Skin of body (tissue), 2 donors: Measurements from ENCODE around the genes TYW1B, DNAJC30 and TMEM270.

DNA sequence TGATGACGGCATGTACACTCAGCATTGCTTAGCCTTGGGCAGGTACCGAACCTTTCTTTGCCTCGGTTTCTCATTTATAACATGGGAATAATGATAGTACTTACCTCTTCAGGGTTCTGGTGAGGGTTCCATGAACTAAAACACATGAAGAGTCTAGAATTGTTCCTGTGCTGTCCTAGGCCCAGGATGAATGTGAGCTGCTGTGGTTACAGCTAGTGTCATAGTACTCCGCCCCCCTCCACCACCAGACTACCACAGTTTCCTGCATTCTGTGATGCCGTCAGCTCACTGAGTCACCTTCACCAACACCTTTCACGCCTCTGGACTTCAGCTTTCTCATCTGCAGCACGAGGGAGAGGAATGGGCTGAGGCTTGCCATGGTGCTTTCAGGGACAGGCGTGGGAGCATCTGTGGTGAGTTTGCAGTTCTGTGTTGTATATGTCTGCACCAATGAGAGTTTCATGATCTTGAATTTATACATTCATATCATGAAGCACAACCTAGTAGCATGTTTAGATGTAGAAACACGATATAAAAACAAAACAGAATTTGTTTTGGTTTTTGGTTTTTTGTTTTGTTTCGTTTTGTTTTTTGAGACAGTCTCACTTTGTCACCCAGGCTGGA, 483.8 kb upstream of the GALNT17 start:
- RAMPAGE, long total RNA: no peak

- RAMPAGE, long total RNA: no peak
These were observed 271.2 kb upstream of the GALNT17 start for GRCh38 chr7:70860777-70861148.

DNA sequence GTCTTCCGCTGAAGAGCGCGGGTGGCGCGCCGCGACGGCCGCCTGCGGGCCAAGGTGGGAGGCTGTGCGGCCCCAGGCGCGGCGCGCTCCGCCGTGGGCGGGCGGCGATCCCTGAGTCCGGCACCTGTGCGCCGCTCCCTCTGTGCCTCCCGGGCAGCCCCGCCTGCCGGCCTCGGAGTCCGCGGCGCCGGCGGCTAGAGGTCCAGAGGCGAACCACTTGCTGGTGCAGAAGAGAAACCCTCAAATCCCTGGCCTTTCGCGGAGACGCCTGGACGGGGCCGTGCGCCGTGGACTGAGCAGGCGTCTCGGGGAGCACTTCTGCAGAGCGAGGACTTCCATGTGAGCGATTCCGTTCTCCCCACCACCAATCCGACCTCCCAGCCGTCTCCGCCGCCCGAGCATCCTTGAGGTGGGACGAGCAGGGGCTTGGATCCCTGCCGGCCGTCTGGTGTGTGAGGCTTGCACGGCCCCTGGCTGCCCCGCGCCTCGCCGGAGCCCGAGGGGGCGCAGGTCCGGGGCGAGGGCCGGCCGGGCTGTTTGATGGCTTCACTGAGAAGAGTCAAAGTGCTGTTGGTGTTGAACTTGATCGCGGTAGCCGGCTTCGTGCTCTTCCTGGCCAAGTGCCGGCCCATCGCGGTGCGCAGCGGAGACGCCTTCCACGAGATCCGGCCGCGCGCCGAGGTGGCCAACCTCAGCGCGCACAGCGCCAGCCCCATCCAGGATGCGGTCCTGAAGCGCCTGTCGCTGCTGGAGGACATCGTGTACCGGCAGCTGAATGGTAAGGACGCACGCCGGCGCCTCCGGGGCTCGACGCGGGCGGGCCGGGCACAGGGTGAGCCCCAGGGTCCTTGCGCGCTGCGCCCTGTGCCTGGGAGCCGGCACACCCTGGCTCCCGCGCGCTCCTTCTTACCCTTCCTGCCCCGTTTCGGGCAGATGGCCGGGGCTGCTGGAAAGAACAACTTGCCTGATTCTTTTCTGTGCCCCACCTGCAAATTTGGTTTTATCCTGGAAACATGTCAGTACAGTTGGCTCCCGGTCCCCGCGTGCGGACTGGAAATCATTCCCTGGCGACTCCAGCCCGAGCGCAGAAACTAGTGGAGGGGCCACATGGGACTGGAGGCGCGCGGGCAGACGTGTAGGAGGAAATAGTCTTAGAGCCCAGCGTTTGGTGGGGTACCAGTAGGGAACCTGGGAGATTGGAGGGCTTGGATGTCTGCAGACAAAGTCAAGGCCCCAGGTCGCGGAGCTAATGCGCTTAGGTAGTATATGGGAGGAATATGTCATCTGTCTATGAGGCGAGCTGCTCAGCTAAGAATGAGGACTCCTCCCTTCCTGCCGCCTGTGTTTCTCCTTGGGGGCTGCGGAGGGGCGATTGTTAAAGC, 810 bp downstream of the GALNT17 start:
- RAMPAGE, long total RNA: no peak

- RAMPAGE, long total RNA: no peak
These were observed 89.9 kb downstream of the GALNT17 start for GRCh38 chr7:71221857-71222228.

- RAMPAGE, long total RNA: no peak
These were observed at the start of gene TYW1B for GRCh38 chr7:72827519-72828342. Gene TYW1B (minus strand): TSS chr7:72828200.

DNA sequence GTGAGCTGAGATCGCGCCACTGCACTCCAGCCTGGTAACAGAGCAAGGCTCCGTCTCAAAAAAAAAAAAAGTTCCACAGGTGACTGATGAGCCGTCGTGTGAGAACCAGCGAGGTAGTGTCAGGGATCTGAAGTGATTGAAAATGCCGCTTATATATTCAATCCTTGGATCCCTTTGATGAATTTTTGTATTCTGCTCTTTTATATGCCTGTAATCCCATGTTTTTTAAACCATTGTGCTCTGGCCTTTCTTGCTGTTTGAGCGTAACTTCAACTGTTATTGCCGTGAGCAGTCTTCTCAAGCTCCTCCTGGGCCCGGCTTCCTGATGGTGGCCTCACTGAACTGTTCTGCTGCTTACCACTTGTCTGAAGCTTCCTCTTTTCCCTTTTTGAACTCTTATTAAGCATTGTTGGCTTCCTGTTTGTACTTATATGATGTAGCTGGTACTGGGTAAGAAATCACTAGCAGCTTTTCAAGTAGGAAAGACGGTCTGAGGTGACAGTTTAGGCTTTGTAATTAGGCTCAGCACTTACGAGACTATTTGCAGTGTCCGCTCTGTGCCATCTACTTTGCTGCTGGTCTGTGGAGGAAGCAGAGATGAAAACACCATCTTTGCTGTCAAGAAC, 16.7 kb downstream of the NSUN5 start:
- RAMPAGE, long total RNA: no peak

- RAMPAGE, long total RNA: no peak
These were observed 406 bp downstream of the NSUN5 start for GRCh38 chr7:73308115-73308724.

DNA sequence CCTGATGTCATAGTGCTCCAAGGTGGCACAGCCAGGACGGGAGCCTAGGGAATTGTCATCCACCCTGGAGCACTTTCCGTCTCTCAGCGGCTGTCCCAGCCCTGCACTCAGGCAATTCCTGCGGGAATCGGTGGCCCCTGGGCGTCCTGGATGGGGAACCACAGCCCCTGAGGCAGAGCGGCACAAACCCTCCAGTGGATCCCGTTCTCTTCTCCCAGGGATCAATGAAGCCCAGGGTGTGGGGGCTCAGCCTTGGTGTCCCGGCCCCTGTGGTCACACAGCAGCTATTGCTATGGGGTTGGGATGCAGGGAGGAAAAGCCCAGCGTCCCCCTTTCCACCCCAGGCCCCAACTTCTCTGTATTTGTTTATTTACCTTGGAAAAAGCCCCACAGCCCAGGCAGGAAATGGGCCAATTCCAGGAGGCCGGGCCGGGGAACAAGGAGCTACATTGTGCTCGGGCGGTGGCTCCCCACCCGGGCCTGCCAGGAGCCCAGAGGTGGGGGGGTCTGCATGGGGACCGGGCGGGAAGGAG, 23.3 kb upstream of the FZD9 start:
- RAMPAGE, long total RNA: no peak

- RAMPAGE, long total RNA: no peak
These were observed 23.6 kb downstream of the BAZ1B start for GRCh38 chr7:73498449-73498876.

DNA sequence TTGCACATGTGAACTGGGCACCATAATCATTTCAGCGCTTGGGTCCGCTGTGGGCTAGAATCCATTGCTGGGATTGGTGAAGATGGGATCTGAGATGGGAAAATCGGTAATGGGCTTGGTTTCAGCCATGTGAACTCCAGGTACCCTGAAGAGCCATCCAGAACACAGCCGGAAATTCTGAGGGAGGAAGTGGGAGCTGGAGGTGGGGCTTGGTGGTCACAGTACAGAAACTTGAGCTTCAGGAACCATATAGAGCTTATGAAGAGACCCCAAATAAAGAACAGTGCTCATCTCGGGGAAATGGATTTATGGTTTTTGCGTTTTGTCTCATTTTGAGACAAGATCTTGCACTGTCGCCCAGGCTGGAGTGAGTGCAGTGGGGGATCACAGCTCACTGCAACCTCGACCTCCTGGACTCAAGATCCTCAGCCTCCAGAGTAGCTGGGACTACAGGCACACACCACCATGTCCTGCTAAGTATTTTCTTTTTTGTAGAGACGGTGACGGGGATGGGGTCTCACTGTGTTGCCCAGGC, 3.5 kb upstream of the BAZ1B start:
- RAMPAGE, long total RNA: no peak

DNA sequence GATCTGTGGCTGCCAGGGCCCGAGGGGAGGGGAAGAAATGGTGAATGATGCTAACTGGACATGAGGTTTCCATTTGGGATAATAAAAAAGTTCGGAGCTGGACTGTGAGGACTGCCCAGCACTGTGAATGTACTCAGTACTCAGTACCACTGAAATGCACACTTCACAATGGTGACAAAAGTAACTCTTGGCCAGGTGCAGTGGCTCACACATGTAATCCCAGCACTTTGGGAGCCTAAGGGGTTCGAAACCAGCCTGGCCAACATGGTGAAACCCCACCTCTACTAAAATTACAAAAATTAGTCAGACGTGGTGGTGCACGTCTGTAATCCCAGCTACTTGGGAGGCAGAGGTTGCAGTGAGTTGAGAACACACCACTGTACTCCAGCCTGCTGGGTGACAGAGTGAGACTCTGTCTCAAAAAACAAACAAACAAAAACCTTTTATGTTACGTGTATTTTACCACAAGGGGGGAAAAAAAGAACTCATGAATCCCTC, 13.1 kb upstream of the BAZ1B start:
- RAMPAGE, long total RNA: no peak

DNA sequence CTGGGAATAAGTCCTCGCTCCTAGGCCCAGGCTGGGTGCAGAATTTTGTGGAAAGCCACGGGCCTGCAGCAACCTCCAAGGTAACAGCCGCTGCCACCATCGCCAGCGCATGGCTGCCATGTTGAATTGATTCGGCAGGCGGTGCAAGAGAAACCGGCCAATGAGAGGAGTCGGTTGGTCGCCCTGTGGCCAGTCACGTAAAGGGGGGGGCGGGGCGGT, at the start of gene DNAJC30:
Gene DNAJC30, minus strand, starts transcription at position 150 of the 219 bp plus-strand sequence.
- RAMPAGE, long total RNA: no peak

- RAMPAGE, long total RNA: no peak
These were observed 7.8 kb upstream of the METTL27 start for GRCh38 chr7:73850079-73850561.

- RAMPAGE, long total RNA: no peak
These were observed at the start of gene TMEM270 for GRCh38 chr7:73860833-73861332. Gene TMEM270 (plus strand): TSS chr7:73861159.

DNA sequence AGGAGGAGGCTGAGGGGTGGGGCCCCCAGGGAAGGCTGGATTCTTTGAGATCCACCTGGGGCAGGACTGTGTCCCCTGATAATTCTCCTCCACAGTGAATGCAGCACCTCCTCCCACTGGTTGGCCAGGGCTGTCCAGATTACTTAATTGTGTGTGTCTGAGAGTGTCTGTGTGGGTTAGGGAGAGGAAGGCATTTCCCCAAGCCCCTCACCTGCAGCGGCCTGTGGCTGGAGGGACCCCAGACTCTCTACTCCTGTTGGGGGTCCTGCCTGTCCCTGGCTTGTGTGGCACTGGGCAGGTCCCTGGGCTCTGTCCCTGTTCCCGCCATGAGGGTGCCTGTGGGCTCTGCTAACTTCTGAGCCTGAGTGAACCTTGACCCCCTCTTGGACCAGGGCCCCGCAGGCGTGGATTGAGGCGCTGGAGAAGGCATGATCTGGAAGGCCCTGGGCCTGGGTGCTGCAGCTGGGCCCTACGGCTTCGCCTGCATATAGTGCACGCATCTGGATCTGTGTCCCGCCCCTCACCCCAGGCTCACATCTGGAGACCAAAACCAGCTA, 10.4 kb downstream of the TMEM270 start:
- RAMPAGE, long total RNA: no peak

DNA sequence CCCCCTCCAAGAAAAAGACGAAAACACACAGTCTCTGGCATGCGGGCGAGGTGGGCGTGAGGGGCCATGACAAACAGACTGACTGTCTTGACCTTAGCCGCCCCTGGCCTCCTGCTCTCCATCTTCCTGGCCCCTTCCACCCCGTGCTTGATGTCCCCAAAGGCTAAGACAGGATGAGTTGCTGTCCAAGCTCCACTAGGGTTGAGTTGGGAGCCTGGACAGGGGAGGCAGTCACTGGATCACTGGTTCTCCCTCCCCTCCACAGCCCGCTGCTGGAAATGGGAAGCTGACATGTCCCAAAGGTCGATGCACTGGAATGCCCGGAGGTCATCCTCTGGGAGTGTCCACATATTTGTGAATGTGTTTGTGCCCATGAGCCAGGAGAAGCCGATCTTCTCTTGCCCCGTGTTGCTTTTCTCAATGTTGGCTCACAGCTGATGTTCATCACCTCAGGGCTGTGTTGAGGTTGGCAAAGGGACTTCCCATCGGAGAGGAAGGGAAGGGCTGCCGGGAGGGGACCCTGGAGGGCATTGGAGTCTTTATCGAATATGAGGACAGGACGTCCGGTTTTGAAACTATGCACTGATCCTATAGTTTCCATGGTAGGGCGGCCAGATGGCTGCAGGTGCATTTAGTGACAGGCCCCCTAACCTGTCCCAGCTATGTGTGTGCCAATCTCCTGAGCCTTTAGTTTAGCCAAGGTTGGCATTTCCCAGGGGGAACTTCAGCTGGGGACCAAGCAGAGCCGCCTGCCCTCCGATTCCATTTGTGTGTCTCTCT, 19.5 kb downstream of the TMEM270 start:
- RAMPAGE, long total RNA: no peak

- RAMPAGE, long total RNA: no peak
These were observed 58.3 kb downstream of the TMEM270 start for GRCh38 chr7:73919192-73919824.

GRCh38 chr7:74026540-74027206, 1.3 kb upstream of the ELN start:
- RAMPAGE, long total RNA: no peak

GRCh38 chr7:74030570-74031200, 2.7 kb downstream of the ELN start:
- RAMPAGE, long total RNA: no peak

DNA sequence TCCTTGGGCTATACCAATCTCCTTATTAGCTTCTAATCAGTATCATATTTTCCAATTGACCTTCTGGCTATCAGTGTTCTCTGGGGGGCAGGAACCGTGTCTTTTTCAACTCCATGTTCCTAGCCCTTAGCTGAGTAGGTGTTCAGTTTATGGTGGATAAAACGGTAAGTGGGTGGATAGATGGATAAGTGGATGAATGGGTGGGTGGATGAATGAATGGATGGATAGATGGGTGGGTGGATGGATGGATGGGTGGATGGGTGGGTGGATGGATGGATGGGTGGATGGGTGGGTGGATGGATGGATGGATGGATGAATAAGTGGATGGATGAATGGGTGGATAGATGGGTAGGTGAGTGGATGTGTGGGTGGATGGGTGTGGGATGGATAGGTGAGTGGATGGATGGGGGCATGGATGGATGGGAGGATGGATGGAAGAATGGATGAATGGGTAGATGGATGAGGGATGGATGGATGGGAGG, 25.5 kb downstream of the ELN start:
- RAMPAGE, long total RNA: no peak